Metastatic Breast Carcinoma in the Ovary (tissue), 3 donors: ENCODE measurements around a stretch of chr6.

- PRO-cap, 3 experiments: peak in 3 of 3 experiments; most common plus-strand start chr6:106773819 (in 2); most common minus-strand start chr6:106773710 (in 2)
Measured at GRCh38 chr6:106773197-106774027, 144.0 kb downstream of the QRSL1 start.

DNA sequence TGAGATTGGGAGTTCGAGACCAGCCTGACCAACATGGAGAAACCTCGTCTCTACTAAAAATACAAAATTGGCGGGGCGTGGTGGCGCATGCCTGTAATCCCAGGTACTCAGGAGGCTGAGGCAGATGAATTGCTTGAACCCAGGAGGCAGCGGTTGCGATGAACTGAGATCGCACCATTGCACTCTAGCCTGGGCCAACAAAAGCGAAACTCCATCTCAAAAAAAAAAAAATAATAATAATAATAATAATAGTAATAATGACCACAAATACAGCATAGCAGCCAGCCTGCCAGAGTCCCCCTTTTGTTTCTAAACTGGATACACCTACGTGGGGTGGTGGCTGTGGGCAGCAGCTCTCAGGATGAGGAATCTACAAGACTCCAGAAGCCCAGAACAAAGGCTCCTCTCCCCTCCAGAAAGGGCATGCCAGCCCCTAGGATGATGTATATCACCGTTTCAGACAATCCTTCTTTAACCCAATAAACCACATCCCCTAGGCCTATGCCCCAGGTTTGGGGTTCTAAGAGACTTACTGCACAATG, 155.8 kb downstream of the QRSL1 start:
- PRO-cap, 3 experiments: no peak in any of the 3 experiments

GRCh38 chr6:106972912-106973616, 1.5 kb downstream of the CD24 start:
- PRO-cap, 3 experiments: peak in 3 of 3 experiments; most common plus-strand start chr6:106973405 (in 3); most common minus-strand start chr6:106973412 (in 1)

DNA sequence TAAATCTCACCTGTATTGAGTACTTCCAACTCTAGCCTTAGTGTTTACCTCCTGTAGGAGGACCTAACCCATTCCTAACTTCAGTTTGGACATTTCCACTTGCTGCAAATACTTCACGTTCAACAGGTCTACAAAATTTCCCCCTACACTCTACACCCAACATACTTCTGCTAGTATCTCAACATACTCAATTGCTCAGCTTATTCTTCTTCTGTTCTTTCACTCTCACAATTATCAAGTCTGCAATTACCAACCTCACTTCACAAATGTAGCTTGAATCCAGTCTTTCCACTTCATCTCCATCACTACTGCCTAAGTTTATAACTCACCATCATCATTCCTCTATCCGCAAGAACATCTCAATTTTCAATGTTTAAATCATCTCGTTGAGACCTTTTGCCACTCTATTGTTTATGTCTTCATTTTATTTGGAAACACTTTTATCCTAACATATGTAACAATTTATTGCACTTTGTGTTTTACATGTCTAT, 16.8 kb downstream of the PDSS2 start:
- PRO-cap, 3 experiments: no peak in any of the 3 experiments

GRCh38 chr6:107458593-107459184, 675 bp downstream of the PDSS2 start:
- PRO-cap, 3 experiments: no peak in any of the 3 experiments

DNA sequence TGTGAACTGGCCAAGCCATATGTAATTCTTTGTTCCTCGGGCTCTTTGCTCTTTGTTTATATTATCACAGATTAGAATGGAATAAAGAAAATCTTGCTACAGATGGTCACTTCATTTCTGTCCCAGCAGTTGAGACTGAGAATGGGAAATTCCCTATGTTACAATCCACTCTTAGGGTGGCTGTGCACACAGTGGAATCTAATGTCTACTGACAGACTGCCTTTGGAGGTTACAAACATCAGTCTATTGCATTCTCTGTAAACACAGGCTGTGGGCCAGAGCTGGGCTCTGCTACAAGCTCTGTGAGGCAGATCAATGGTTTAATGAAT, 50.4 kb downstream of the SOBP start:
- PRO-cap, 3 experiments: no peak in any of the 3 experiments

DNA sequence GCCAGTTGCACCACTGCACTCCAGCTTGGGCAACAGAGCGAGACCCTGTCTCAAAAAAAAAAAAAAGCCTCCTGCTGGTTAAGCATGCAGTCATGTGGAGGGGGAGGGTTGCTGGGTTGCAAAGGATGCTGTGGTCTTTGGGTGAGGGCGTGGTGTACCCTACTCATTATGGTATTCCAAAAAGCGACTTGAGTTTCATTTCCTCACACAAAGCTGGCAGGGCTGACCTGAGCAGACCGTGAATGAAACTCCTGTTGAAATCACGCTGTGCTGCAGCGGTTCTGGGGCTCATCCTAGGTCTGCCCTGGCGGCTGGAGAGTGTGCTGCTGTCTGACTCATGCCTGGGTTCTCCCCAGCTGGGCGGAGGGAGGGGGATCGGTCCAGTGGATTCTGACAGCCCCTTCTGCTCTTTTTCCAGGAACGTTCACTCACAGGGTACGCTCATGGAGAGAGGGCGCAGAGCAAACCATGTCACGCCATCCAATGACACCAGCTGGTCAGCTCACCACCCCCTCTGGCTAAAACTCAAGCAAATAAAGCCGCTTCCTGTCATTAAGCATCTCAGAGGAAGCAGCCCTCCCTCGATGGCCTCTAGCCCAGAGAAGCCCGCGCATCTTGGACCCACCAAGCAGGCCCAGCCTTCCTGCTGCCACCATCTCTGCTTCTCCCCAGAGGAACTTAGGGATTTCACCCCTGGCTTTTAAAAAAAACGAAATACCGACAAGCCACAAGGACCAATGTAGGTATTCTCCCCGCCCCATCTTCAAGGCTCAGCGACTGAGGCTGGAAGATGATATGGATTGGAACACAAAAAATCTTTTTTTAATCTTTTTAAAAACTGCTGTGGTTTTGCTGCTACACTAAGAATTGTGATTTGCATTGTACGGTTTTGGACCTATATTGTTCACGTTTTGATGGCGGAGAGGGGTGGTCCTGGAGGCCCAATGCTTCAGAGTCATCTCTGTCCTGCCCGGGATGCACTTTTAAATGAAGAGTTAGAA, 166.0 kb downstream of the SCML4 start:
- PRO-cap, 3 experiments: peak in 1 of 3 experiments; most common plus-strand start position 206 of the sequence (in 1); most common minus-strand start position 244 of the sequence (in 1)

DNA sequence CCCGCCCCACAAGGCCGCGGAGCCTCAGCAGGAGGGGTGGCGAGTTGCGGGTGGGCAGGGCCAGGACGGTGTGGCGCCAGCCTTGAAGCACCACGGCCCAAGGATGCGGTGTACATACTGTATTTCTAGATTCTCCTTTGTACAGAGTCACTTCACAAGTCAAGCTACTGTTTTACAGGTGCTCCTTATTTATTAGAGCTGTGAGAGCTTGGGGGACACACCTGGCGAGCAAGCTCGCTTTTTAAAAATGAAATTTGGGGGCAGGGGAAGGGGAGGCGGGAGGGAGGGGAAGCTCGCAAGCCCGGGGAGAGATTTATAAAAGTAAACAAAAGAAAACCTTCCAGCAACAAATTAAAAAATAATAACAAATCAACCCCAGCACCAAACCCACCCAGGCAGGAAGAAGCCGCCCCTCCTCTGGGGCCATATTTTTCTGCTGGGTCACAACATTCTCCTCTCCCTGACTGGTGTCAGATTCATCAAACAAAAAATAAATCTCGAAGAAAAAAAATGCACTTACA, 164.4 kb downstream of the SCML4 start:
- PRO-cap, 3 experiments: no peak in any of the 3 experiments

DNA sequence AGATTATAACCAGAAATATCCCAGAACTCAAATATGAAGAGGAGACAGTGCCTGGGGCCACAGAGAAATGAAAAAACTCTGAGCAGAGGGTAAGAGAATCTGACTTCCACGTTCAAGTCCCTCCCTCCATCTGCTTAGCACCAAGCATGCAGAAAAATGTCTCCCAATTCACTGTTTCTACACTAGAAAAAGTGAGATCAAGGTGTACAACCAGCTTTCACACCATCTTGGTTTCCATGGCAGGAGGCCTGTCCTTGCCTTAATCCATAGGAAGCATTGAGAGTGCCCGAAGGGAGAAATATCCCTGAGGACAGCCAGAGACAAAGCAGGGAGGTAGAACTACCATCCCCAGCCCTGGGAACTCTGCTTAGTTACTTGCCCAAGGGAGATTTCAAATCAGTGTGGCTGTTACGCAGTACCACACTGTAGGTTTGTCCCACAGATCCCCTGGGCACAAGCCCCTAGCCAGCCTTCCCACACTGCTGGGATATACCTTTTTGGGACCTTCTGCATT, 82.9 kb downstream of the SCML4 start:
- PRO-cap, 3 experiments: no peak in any of the 3 experiments

DNA sequence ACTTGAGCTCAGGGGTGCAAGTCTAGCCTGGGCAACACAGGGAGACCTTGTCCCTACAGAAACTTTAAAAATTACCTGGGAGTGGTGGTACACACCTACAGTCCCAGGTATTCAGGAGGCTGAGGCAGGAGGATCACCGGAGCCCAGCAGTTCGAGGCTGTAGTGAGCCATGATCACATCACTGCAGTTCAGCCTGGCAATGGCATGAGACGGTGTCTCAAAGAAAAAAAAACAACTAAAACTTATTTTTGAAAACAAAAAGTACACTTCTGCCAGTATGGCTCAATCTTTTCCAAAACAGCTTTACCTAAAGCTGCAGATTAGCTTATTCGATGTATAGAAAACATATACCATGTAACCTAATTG, 19.0 kb downstream of the SEC63 start:
- PRO-cap, 3 experiments: no peak in any of the 3 experiments

- PRO-cap, 3 experiments: no peak in any of the 3 experiments
Measured at GRCh38 chr6:107959246-107959582, 1.2 kb upstream of the SEC63 start.

DNA sequence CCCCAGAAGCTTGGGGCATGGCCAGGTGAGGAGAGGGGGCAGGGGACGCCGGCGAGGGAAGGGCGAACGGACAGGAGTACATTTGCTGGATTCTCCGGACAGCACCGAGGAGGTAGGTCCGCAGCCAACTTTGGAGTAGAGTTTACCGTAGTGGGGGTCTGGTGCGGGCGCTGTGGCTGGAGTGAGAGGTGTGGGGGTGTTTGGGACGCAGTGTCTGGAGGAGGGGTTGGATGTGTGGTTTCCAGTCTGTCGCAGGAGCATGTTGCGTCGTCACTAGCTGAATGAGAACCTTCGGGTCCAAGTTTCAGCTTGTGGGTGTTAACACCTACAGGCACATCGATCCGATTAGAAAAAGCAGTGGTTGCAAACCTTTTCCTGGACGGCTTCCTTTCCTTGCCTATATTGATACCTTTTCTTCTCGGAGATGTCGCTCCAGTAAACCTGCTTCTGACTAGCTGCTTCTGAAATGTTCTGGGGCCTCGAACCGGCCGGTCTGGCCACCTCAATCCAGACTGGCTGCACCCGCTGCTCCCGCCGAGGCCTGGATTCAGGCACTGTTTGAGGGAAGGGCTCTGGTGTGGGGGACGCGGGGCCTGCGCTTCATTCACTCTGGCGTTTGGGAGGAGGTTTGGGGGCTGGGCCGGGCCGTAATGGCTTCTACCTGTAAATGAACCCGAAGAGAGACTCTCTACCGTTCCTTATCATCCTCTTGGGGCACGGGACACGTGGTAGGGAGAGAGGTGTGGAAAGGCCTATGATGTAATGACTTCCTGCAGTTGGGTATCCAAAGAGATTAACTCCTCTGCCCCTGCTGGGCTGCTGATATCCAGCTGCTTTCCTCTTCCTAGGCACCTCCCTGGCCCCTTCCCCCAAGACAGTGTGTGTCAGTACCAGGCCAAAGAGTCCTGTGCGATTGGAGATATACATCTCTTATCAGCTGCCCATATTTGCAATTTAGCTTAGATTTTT, 1.6 kb downstream of the FOXO3 start:
- PRO-cap, 3 experiments: peak in 3 of 3 experiments; most common plus-strand start position 792 of the sequence (in 1); most common minus-strand start position 675 of the sequence (in 3)

DNA sequence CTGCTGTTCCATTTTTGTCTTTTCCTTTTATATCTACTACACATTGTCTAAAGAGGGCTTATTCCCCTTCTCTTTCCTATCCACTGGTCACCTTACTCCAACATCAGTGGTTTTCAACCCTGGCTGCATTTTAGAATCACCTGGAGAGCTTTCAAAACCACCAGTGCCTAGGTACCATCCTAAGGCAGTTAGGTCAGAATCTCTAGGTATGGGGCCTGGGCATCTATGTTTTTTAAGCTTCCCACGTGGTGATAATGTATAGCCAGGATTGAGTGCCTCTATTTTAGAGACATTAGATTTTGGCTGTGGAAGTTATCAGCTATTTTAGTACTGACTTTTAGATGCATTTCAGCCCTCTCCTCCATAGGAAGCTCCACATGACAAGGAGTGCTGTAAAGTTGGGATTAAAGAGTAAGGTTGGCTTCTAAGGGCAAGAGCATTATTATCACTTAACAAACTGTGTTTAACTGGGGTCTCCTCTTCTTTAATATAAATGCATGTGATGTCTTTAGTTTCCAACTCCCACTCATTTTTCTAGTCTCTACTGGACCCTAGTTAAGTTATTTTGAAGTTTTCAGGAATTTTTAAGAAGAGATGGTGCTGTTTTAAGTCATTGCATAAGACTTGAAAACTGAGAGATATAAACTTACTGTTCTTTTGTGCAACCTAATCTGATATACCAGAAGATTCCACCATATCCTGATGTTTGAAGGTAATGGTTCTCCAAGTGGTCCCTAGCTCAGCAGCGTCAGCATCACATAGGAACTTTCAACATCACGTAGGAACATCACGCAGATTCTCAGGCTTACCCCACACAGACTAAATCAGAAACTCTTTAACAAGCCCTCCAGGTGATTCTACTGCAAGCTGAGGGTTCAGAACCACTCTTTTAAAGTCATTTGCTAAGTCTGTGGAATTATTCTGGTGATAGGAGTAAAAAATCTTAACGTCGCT, 17.0 kb downstream of the FOXO3 start:
- PRO-cap, 3 experiments: no peak in any of the 3 experiments

DNA sequence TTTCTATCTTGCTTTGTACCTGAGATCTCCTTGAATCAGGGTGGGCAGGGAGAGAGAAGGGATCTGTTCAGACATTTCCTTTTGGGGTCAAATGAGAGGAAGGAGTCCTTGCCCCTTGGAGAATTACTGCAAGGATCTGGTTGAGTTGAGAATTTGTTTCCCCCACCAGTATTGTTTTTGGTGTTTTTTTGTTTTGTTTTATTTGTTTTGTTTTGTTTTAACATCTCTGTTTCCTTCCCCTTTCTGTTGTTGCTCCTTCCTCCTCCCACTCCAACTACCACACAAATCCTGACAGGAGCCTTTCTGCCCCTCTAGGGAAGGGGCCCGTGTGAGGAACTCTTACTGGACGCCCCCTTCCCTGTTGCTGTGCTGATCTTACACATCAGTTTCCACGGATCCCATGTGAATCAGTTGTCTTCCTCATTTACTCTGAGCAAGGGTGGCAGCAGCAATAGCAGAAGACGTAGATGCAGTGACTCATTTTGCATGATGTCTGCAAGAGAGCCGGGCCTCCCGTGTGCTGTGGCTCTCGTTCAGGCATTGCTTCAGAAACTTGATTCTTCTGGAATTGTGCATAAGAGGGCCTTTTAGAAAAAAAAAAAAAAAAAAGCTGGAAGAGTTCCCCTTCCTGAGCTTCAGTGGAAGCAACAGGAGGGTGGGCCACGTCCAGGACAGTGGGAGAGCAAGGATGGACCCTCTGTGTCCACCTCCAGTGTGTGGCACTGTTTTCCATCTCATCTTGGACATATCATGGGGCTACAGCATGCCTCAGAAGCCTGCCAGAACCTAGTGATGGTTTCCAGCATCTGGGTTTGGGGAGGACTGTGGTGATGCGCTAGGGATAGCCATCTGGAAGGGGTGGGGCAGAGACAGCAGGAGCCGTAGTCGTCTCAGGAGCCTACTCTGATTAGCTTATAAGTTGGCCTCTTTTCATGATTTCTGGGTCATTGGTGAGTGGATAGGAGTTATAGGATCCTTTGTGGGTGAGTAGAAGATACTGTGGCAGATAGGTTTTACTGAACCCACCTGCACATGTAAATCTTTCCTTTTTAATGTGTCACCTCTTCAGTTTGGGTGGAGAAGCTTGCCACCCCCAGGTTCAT, 62.0 kb downstream of the FOXO3 start:
- PRO-cap, 3 experiments: no peak in any of the 3 experiments

DNA sequence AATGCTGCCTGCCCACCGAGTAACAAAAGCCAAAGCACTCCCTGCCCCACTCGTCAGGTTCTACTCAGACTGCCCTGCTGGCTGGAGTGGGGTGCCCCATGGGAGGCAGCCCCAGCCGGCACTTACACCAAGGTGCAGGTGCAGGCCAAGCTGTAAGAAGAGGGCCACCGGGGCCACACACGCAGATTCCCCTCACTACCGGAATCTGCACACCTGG, 112.3 kb downstream of the FOXO3 start:
- PRO-cap, 3 experiments: no peak in any of the 3 experiments

DNA sequence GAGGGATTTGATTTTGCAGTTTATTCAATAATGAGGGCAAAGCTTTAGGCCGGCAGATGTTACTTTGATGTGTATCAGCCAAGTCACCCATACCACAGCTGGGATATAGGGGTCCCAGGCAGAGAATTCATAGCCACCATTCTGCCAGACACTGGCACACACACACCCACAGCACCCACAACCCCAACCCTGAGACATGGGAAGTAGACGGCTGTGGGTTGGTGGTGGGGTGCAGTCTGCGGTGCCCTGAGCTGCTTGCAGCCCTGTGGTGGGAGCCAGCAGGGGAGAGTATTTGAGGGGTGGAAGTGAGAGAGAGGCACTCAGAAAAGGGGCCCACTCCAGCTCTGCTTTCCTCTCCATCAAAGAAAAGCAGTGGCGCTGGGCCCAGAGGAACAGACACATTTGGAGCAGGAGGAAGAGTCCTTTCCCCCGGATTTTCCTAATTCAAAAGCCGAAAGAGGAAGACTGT, 125.3 kb downstream of the FOXO3 start:
- PRO-cap, 3 experiments: no peak in any of the 3 experiments

DNA sequence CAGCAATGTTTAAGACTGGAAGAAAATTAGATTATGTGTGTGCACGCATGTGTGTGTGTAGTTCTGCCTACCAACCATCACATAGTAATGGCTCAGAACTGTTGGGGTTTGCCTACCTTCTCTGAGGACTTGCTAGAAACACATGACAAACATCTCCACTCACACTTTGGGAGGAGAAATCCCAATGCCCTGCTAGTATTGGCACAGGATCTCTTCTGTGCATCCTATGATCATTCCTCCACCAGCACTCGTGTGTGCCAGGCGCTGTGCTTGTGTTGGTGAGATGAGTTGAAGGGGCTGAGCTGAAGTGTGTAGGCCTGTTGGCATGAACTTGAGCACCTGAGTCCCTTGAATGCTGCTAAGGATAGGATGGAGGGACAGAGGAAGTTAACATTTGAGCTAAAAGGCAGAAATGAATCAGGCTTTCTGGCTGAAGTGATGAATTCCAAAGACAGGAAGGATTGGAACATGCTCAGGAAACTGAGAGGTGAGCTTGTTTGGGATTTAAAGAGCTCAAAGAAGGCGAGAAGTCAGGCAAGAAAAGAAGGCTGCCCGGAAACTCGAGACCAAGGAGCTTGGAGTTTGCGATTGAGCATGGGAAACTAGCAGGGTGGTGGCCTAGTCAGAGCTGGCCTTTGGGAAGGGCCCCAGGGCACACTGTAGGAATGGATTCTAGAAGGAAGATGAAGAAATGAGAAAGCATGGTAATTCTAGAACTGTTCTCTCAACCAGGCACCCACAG, 125.9 kb downstream of the FOXO3 start:
- PRO-cap, 3 experiments: no peak in any of the 3 experiments

DNA sequence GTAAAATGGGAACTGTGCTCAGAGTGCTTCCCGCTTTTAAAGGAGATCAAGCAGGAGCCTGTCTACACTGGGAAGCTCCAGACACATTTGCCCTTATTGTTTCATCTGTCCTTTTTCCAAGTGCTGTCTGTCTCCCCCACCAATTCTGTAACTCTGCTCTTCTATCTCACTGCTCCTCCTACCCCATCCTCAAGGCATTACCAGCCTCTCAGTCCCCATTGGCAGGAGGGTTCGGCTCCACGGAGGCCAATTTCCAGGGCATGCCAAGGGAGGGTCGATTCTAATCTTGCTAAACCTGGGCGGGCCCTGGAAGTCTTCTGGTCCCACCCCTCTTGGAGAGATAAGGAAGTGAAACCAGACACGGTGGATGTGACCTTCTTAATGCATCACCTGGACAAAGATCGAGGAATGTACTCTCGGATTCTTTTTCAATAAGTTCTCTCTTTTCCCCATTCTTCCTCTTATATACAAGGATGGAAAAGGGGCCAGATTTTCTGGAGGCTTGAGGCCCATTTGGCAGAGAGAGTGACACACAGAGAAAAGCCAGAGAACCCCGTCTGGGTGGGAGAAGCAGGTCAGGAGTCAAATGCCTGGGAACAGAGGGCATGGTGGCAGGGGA, 112.3 kb upstream of the ARMC2 start:
- PRO-cap, 3 experiments: no peak in any of the 3 experiments

DNA sequence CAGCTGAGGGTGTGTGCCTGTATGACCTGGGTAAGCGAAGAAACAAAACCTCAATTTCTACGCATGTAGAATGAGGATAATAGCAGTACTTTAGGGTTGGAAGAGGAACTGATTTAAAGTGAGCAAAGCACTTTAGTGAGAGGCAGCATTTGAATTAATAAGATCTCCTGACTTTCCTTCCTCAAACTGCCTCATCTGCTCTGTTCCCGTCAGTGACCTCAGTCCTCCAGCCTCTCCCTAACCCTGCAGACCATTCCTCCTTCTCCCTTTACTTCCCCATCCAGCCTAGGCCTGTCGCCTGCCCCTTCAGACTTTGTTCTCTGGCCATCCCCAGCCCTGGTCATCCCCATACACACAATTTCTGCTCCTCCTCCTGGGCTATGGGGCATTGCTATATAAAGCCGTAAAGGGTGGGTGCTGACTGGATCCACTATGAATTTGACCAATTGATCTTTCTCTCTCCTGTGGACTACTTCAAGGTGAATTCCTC, 6.7 kb upstream of the ARMC2 start:
- PRO-cap, 3 experiments: peak in 1 of 3 experiments; most common plus-strand start position 221 of the sequence (in 1)

DNA sequence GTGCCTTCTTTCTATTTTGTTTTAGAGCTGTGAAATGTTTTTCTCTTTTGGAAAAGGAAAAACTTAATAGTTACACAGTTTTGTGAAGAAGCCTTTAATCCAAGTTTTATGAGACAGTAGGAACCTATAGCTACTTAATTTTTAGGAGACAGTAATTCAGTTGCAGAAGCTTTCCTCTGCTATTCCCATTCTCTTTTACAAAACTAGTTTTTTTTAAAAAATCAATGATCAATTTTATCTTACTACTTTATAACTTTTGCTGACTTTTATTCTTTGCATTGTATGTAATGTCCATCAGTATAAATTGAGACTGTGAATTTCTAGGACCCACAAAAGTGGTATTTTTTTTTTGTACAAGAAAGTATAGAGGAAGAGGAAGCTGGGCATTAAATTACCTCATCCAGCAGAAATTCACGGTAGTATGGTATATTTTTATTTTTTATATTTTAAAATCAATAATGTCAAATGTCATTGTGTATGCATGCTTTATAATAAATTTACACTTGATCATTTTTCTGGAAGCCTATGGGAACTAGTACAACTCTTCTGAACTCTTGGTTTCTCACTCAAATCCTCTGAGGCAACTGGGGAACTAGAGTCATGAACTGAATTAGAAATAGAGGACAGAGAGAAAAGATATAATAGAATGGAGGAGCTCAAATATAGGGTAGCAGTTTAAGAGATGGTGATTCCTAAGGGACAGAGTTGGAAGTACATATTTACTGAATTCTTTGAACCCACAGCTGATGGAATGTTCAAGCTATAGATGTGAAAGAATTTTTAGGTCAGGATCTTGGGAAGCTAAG, 68.3 kb downstream of the CEP57L1 start:
- PRO-cap, 3 experiments: no peak in any of the 3 experiments